ENCODE data around the genes PDLIM1 and OPALIN.

- PRO-cap: no peak
Observed at GRCh38 chr10:95273372-95273996, 17.3 kb downstream of the PDLIM1 start.

DNA sequence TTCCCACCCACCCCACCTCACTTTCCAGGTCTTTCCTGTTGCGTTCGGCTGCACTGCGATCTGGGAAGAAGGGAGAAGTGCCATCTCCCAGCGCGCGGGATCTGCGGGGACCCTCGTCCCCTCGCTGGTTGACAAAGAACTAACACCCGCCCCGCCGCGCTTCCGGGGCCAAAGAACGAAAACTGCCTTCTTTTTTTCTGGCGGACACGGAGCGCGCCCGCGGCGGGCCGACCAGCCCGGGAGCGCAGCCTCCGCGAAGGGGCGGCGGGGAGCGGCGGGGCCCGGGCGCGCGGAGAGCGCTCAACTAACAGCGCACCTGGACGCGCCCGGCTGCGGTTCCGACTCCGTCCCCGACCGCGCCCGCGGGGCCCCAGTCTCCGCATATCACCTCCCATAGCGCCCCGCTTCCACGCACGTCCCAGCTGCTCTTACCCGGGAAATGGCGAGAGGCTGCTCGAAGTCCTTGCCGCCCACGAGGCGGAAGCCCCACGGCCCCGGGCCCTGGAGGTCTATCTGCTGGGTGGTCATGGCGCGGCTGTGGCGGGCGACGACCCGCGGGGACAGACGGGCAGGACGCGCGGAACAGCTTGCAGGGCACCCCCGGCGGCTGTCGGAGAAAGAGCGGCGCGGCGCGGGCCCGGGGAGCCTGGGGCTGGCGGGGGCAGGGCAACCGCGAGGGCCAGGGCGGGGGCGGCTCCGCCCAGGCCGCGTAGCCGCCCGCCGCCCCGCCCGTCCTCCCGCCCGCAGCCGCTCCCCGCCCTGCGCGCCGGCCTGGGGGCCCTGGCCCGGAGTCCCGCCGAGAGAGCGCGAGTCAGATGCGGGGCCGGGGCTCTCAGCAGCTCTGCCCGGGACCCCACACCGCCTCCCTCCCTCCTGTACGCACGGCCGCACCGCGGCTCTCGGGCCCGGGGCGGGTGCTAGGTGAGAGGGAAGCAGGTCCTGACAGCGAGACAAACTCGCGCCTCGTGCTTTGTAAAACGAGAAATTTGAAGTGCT, at the start of gene PDLIM1:
Gene PDLIM1, minus strand, starts transcription at position 616 of the 996 bp plus-strand sequence.
- PRO-cap: bidirectional peak, plus-strand start at position 245 of the sequence, minus-strand start at position 141 of the sequence; bidirectional peak, plus-strand start at position 799 of the sequence, minus-strand start at position 616 of the sequence; unidirectional peak, minus-strand start at position 901 of the sequence

- PRO-cap: no peak
Observed at GRCh38 chr10:95291384-95291729, 554 bp upstream of the PDLIM1 start.

DNA sequence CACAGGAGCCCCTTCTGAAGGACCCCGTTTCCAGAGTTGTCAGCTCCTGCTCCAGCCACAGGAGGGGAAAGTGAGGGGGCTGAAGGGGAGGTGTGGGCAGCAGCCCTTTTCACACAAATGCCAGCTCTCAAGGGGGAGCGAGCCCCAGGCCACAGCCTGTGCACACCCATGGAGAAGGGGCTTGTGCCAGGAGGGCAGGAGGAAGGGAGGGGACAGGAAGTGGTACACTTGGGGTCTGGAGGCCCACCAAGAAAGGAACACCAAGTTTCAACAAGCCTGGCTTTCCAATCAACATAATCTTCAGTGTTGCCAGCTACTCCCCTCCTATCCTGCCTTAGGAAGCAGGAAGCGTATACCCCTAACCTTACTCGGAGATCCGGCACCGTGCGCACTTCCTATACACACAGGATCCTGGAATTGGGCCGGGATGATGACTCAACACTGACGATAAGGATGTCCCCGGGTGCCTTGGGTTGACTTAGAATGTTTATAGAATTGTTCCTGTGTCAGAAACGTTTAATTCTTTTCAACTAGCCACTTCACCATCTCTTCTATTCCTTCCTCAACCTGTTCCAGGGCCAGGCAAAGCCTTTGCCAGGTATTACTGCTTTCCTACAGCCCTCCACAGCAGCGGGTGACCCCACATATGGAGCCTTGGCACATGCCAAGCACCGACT, 43.6 kb upstream of the PDLIM1 start:
- PRO-cap: no peak

DNA sequence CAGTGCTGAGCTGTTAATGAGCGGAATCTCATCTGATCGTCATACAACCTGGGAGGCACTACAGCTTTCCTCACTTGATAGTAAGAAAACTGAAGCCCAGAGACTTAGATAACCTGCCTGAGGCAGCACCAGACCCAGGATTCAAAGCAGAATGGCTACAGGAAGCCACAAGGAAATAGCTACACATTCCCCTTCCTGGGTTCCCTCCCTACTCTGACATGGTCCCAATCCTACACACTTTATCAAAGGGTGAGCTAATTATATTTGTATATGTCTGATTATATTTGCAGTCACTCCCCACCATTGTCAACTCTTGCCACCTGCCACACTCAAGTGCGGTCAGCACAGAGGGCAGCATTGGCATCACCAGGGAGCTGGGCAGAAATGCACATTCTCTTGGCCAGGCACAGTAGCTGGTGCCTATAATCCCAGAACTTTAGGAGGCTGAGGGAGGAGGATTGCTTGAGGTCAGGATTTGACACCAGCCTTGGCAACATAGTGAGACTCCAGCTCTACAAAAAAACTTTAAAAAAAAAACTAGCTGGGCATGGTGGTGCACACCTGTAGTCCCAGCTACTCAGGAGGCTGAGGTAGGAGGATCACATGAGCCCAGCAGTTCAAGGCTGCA, 114.1 kb upstream of the PDLIM1 start:
- PRO-cap: no peak

DNA sequence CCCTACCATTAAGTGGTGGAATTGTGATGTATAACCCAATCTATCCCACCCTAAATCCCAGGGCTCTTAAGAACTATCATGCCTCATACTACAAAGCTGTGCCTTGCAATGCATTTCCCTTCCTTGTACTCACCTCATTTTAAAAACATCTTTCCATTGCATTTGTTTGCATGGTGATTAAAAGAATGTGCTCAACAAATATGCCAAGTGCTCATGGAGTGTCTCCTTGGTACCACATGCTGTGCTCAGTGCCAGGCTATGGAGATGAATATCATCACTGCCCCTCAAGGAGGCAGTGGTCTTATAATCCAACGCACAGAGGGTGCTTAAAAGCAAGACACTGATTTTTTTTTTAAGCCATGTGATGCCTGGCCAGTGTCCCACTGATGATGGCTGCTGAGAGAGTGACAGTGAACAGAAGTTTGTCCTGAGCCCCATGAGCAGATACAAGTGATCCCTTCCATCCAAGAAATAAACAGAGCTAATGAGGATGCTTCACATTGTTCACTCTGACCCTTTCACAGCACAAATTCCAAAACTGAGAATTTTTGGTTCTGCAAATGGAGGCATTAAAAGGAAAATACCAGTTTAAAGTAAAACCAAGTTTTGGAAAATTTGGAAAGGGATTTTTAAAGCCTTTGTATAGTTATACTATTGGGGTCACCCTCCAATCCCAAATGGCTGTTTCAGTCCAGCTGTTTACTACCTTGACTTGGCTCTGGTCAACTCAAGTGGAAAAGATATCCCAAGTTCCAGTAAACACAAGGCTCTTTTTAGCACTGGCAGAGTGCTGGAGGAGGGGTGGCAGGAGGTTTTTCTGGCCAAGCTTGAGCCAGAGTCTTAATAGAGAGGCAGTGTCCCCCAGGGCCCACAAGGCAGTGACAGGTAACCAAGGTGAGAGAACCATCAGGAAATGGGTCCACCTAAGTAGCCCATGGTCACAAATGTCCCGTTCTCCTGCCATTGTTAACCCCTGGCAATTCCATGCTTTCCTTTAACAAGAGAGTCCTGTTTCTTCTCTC, 97.9 kb downstream of the SORBS1 start:
- PRO-cap: no peak

DNA sequence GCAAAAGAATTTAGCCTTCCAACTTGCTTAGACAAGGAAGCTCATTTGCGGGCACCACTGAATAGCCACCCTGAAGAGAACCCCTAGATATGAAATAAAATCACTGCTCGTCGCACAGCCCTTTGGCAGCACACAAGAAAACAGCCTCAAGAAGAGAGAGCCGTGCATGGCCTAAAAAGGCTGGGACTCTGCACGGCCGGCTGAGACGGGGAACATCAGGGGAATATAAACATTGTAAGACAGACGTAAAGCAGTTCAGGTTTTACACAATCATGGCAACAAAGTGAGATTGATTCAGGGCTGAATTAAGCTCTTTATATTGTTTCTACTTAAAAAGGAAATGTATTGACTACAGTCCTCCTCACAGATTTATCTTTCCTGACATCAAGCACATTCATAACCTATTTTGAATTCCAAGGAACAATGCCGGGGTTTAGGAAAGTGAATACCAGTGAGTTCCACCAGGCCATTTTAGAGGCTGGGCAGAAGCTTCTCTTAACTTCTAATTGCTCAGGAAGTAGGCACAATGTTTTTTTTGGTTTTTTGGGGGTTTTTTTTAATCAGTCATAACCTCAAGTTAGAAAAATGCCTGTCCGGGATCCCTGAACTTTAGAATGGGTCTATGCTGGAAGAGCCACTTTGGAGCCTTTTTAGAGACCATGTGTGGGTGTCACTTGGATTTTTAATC, 25.1 kb downstream of the SORBS1 start:
- PRO-cap: no peak

DNA sequence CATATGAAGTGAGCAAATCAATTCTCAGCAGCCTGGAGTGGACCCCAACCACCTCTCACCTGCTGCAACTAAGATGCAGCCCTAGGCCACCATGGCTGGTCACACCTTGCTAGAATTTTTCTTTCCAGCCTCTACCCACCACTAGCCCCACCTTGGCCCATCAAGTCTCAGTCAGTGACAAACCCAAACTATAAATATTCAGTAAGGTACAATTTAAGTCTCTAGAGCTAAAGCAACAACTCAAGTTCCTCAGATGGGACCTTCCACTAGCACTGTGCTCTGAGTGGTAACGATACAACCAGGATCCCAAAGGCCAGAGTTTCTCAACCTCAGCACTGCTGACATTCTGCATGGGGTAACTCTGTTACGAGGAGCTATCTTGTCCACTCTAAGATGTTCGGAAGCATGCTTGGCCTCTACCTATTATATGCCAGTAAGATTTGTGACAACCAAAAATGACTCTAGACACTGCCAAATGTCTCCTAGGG, 22.2 kb downstream of the SORBS1 start:
- PRO-cap: no peak

GRCh38 chr10:95645936-95646640, 10.4 kb downstream of the ALDH18A1 start:
- PRO-cap: no peak

DNA sequence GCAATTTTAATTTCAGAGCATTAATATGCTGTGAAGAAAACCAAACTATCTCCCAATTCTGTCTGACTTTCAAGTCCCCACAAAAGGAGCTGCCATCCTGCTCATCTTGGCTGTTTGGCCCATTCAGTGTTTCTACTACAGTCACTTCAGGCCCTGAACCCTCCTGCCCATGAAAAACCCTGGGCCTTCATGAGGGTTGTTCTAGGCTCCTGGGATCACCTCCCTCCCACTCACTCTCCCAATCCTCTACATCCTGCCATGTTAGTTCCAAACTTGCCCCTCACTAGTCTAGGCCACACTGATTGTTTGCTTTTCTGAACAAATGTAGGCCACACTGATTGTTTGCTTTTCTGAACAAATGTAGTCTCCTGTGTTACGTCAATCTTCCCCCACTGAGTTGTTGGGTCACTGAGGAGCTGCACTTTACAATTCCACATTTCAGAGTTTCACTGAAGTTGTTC, 5.2 kb upstream of the ALDH18A1 start:
- PRO-cap: no peak

- PRO-cap: no peak
Observed at GRCh38 chr10:95761533-95762269, 5.7 kb downstream of the ENTPD1 start.

- PRO-cap: no peak
Observed at GRCh38 chr10:95837722-95838008, 70.1 kb upstream of the CC2D2B start.

DNA sequence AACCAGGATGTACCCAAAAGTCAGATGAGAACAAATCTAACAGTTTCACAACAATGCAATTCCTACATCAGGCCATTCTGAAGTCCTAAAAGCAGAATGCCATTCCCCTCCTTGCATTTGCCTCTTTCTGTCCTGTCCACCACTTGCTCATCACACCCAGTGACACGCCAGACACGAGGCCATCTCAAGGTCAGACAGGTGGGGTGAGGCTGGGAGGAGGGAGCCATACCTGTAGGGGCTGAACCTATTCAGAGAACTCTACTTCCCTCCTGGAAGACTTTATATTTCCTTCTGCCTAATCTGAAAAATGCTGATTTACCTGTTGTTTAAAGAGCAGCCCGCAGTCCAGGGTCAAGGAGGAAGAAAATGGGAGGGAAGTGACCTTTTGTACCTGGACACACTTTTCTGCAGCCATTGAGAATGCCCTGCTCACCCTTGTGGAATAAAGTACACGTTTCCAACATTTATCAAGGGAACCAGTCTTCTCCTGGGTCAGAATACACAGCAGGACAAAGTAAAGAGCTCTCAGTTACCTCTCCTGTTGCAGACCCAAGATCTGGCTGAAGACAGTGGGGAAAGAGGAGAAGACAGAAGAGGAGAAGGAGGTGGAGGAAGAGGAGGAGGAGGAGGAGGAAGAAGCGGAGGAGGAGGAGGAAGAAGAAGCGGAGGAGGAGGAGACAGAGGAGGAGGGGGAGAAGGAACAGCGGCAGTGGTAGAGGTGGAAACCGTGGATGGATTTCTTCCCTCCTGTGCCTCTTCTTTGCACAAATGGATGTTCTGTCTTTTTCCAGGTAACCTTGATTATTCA, 1.1 kb upstream of the BLNK start:
- PRO-cap: no peak

DNA sequence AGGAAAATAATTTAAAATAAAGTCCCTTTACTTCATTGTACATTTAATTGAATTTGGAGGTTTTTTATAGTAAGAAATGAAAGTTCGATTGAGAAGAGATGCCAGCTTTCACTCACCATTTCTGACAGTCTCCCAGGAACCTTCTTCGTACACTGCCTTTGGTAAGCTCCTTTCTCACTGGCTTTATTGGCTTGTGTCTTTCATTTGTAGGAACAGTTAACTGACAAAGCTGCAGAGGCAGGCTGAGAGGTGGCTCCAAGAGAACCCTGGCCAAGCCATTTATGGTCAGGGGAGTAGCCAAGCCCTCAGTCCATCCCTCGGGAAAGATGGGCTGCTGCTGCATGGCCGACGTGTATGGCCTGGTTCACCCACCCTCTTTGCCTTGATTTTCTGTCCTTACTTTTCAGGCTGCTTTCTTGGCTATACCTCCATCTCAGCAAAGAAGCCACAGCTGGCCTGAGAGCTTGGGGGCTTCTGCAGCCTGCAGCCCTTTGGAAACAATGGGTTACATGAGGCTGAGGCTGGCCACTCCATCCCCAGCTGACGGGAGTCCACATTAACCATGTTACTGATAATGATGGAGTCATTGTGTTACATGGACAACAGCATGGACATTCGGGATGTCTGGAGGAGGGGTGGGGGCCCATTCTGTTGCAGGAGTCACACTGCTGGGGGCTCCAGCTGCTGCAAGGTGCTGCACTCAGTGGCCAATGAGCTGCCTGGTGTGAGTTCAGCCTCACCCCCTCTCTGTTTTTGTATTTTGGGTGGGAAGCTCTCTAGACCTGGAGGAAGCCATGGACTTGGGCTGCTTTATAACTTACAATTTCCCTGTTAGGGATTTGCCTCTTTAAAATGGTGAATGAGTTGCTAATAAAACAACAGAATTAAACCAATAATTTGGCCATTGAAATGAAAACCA, at the start of gene OPALIN:
Gene OPALIN, minus strand, starts transcription at position 225 of the 919 bp plus-strand sequence.
- PRO-cap: no peak

DNA sequence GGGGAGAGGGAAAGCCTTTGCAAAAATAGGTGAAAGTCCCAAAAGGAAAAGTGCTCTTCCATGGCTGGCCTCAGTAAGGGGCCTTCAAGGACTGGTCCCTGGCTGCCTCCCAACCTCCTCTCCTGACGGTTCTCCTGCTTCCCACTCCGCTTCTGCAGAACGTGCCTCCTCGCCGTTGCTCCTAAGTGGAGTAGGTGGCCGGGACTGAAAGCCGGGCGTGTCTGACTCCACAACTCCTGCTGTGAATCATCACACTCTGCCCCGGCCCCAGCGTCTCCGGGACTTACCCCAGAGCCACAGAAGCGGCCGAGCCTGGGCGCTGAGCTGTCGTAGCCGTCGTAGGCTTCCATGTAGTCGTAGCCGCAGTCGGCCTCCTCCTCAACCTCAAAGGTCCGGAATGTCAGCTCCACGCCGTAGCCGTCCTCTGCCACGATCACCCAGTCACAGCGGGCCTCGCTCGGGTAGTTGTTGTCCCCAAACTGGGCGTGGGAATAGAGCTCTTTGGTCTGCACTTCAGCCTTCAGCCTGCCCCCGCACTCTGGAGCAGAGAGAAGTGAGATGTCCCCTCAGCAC, 11.1 kb upstream of the OPALIN start:
- PRO-cap: no peak

DNA sequence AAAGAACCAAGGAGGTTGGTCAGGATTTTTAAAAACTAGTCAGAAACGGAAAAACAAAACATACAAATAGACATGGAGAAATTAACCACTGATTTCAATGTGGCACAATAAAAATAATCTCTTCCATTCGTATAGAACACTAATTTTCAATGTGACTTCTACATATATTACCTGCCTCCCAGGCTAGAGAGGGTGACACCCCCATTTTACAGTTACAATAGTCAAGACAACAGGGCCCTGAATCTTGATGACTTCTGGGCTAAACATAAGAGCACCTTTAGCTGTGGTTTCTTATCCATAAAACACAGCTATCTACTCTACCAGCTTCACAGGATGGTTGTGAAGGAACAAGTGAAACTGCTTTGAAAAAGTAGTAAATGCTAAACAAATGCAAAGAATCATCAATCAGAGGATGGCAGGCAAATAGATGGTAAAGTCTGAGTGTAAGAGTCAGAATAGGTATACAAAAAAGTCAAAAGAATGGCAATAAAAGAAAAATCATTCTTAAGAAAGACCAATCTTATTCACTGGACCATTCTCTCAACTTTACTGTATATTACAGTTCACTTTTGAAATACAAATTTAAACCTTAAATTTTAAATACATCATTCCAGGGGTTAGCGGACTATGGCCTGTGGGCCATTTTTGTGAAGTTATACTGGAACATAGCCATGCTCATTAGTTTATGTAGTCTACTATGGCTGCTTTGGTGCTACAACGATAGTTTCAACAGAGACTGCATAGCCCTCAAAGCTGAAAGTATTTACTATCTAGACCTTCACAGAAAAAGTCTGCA, 3.7 kb upstream of the TLL2 start:
- PRO-cap: no peak

GRCh38 chr10:96551206-96551491, 35.7 kb downstream of the TM9SF3 start:
- PRO-cap: no peak

DNA sequence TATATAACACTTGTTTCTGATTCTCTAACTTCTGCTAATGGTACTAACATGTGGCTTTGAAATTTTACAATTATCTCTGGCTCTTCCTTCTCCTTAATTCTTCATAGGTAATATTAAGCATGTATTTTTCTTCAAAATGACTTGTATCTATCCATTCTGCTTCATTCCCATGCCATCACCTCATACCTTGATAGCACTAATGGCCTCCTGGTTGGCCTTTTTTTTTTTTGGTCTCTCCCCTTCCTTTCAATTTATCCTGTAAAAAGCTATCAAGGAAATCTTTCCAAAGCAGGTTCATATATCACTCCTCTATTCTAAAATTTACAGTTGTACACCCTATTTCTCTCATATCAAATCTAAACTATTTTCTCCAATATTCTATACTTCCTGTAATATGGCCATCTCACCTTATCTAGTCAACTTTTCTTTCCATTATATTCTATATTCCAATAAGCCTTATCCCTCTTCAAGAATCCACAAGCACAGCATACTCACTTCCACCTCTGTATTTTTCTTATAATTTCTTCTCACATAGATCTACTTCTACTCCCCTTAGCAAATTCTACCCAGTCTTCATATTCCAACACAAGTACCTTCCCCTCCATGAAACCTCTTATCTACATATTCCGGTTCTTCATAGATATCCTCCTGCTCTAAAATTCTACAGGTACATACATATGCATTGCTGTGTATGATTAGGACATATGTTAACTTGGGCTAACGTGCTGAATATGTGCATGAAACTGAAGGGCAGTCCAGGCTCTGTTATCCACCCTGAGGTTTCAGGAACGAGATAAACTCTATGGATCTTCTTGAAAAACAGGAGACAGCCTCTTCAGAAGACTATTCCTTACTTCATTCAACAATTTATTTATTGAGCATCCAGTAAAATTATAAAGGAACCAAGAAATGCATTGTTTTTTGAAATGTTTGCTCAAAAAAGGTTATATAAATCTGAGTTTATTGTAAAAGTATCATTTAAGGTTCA, 31.7 kb downstream of the TM9SF3 start:
- PRO-cap: no peak

DNA sequence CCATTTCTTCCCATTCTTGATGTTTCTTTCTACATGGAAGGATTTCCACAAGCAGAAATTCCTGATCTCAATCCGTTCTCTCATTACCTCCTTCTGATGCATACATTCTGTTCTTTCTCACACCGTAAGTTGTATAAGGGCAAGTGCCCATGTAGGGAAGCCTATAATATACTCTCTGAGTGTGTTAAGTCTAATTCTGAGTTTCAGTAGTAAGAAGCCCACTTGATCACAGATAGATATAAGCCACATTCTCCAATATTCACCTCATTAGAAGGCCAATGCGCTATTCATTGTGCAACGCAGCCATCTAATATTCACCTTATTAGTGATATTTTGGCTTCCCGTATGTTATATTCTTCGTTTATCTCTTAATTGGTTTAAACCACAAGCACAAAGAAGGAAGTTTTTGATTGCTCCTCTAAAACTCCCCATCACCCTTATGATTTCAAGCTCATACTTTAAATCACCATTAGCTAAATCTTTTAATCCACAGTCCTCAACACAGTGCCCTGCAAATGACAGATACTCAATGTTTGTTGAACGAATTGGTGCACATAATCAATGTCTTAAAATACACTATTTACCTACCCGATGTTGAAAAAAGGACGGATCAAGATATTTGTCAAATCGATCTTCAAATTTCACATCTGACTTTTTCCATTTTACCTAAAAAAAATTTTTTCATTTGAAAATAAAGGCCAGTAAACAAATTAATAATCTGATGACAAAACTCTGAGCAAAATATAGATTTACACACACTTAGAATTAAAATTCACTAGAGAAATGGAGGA, 27.5 kb downstream of the TM9SF3 start:
- PRO-cap: no peak

- PRO-cap: no peak
Observed at GRCh38 chr10:96559862-96560533, 26.8 kb downstream of the TM9SF3 start.

Measured in penis (tissue), 1 donor.